Skeletal muscle tissue (tissue), 7 donors: ENCODE measurements around a stretch of chr15.

DNA sequence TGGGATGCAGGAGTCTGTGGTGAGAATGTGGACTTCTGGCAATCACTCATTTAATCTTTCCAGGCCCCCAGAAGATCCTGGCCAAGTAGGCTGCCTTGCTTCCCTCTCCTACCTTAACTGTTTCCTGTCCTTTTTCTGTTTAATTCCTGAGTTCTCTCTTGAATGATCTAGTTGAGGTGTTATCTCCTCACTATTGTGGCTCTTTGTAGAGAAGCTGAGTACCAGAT lies 18.0 kb upstream of the MYO5A start:
- PRO-cap, 3 experiments: no peak in any of the 3 experiments
- RAMPAGE, long total RNA: no peak

- PRO-cap, 3 experiments: no peak in any of the 3 experiments
- RAMPAGE, long total RNA: no peak
- RRBS, 2 experiments: no CpG with 5 or more reads among the region's 10 CpGs
Observed at GRCh38 chr15:52651793-52652458, 27.3 kb downstream of the ATOSA start.

GRCh38 chr15:52657464-52657752 lies 21.8 kb downstream of the ATOSA start:
- PRO-cap, 3 experiments: no peak in any of the 3 experiments
- RAMPAGE, long total RNA: no peak
- RRBS, 2 experiments: no CpG with 5 or more reads among the region's 1 CpG

DNA sequence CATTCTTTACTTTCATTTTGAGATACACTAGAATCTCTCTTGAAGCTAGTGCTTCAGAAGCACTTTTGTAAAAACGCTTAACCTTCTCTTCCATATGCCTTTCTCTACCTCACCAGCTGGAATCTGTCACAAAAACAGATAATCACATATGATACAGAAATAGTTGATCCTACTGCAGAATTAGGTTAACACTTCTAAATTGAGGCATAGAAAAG lies 1.5 kb downstream of the ATOSA start:
- PRO-cap, 3 experiments: no peak in any of the 3 experiments
- RAMPAGE, long total RNA: no peak
- RRBS, 2 experiments: no CpG with 5 or more reads among the region's 1 CpG

GRCh38 chr15:52786479-52787571 lies 3.3 kb downstream of the ONECUT1 start:
- PRO-cap, 3 experiments: no peak in any of the 3 experiments
- RAMPAGE, long total RNA: no peak
- RRBS, 2 experiments: 4 to 5% methylated on average over 20 of the region's 56 CpGs

DNA sequence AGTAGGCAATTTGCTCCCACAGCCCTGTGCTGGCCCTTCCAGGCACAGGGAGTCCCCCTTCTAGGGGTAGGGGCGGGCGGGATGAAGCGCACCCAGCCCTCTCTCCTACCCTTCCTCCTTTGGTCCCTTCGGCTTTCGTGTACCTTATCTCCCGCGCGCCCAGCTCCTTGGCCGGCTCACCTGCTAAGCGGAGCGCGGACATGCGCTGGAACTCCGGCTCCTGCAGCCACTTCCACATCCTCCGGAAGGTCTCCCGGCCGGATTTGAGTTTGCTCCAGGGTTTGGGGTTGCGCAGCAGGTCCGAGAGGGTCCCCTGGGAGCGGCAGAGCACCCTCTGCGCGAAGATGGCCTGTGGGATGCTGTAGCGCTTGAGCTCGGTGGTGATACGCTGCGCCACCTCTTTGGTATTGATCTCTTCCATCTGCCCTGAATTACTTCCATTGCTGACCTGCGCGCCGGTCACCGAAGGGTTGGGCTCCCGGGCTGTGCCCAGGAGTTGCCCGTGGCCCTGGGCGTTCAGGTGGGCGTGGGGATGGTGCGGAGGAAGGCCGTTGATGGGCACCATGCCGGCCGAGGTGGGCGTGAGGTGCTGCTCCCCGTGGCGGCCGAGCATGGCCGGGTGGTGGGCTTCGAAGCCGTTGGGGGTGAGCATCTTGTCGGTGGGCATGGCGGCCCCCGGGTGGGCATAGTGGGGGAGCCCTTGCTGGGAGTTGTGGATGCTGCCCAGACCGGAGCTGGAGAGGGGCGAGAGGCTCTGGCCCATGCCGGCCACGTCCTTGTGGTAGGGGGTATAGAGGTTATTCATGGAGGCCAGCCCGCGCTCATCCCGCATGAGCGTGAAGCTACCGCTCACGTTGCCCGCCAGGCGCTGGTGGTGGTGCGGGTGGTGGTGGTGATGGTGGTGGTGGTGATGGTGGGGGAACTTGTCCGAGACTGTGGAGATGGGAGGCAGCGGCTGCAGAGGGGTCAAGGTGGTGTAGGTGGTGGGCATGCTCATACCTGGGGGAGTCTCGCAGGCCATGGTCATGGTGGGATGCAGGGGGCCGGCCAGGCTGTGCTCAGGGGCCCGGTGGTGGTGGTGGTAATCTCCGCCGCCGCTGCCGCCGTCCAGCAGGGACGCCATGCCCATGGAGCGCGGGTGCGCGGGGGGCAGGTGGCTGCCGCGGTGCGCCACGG lies 1.1 kb downstream of the ONECUT1 start:
- PRO-cap, 3 experiments: no peak in any of the 3 experiments
- RAMPAGE, long total RNA: no peak
- RRBS, 2 experiments: 4 to 5% methylated on average over 25 of the region's 80 CpGs

GRCh38 chr15:53115564-53116058 lies 325.5 kb upstream of the ONECUT1 start:
- PRO-cap, 3 experiments: no peak in any of the 3 experiments
- RAMPAGE, long total RNA: no peak
- RRBS, 2 experiments: no CpG with 5 or more reads among the region's 2 CpGs

DNA sequence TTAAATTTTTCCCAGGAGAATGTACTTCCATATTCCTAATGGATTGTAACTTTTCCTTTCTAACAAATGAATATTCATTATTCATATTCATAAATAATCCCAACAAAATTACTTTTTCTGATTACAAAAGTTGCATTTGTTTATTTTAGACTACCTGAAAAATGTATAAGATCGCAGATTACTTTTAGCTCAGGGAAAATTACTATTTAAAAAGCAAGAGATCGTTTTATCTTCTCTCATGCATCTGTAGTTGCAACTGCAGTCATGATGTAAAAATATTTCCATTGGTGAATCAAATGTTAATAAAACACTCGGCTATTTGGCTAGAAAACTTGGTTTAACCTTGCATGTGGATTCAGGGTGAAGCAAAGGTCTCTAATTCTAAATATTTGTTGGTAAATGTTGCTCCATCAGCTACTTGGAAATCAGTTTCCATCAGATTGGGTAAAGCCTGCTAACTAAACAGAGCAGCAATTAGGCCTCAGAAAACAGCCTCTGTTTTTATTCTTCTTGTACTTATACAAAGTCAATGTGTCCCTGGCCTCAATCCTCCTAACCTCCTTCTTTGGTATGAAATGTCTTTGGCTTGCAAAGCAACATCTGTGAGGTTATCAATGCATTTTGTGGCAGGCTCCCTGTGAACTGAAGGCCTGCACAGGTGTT lies 312.5 kb downstream of the WDR72 start:
- PRO-cap, 3 experiments: no peak in any of the 3 experiments
- RAMPAGE, long total RNA: no peak
- RRBS, 2 experiments: no CpG with 5 or more reads among the region's 3 CpGs

DNA sequence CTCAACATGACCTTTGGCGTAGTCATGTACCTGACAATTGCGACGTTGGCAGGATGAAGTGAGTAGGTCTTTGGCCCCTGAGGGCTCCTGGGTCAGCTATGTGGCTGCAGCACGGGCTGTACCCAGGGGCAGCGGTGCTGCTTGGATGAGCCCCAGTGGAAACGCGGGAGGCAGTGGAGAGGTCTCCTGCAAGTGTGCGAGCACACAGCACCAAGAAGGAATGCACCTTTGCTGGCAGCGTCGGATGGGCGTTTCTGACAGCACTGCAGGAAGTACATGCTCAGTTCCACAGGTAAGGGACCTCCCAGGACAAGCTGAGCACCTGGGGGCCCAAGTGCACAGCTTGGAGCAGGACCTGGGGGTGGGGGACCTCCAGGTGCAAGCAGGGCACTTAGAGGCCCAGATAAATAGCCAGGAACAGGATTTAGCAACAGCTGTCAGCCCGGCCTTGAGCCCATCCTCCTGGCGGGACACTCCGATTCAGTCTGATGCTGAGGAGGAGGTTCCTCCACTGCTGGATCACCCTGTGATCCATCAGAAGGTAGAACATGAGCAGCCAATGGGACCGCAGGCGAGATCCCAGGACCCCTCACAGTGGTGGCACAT lies 67.3 kb upstream of the UNC13C start:
- PRO-cap, 3 experiments: no peak in any of the 3 experiments
- RAMPAGE, long total RNA: no peak
- RRBS, 2 experiments: no CpG with 5 or more reads among the region's 16 CpGs

GRCh38 chr15:54803520-54804028 lies 393.2 kb downstream of the RSL24D1 start:
- PRO-cap, 3 experiments: no peak in any of the 3 experiments
- RAMPAGE, long total RNA: no peak
- RRBS, 2 experiments: no CpG with 5 or more reads among the region's 2 CpGs

GRCh38 chr15:55197281-55197579 lies 489 bp upstream of the RSL24D1 start:
- PRO-cap, 3 experiments: no peak in any of the 3 experiments
- RAMPAGE, long total RNA: no peak
- RRBS, 2 experiments: no CpG with 5 or more reads among the region's 13 CpGs

DNA sequence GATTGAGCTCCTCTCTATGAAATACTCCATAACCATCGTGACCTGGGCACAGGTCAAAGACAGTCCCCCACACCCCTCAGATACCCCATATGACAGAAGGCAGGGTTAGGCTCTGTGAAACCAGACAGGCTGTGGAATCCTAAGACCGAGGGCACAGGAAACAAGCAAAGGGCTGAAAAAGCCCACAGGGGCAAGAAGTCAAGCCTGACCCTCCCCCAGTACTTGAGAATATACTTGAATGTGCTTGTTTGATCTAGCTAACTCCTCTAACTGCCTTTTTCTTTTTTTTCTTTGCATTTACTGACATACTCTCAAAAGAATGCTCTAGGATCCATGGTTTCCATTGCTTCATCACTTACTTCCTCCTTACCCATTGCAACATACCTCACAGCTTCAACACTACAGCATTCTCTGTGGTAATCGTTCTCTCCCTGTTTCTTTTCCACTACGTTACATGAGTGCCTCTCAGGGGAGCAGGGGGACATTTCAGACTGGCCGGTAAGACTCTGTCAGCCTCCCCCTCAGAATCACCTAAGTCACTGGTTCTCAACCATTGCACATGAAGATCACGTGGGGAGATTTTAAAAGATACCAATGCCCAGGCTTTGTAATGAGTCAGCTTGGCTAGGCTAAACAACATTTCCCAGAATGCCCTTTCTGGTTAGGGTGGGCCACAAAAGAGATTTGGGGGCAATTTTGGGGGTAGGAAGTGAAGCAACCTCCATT lies 24.4 kb upstream of the RSL24D1 start:
- PRO-cap, 3 experiments: no peak in any of the 3 experiments
- RAMPAGE, long total RNA: no peak
- RRBS, 2 experiments: no CpG with 5 or more reads among the region's 6 CpGs

DNA sequence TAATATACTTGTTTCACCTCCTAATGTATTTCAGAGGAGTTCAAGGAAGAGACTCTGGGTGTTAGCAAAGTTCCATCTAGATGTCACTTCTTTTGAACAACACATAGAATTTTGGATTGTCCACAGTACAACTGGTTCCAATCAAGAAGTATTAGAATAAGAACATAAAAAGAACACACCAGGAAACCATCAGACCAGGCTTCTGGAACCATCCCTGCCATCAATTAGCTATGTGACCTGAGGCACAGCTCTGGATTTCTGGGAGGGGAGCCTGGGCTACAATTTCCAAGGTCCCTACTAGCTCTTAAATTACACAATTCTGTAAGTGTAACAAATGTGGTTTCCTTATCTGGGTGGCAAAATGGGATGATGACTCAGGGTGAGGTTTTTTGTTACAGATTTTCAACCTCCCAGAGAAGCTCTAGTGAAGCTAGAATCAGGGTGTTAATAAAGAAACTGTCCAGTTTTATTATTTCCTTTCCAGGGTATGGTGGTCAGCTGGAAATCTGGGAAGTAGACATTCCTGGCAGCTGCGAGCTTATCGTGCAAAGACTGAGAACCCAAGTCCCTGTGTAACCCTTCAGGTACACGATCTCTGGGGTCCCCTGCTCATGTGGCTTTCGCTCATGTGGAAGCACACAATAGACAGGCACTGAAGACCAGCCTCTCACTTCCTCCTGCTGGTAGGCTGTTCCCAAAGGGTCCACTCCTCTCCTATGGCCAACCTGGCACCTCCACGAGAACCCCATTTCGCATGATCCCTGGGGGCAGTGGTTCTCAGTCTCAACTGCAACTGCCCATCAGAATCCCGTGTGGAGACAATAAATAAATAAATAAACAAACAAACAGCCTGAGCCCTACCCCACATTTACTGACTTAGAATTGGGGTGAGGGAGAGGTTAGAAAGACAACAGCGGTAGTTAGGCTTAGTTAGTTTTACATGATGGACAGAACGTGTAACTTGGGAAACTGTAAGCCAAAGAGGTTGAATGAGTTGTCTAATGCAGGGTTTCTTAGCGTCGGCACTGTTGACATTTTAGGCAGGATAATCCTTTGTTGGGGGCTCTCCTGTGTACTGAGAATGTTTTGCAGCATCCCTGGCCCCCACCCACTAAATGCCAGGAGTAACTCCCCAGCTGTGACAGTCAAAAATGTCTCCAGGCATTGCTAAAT lies 7.1 kb downstream of the RAB27A start:
- PRO-cap, 3 experiments: no peak in any of the 3 experiments
- RAMPAGE, long total RNA: no peak
- RRBS, 2 experiments: no CpG with 5 or more reads among the region's 11 CpGs

- PRO-cap, 3 experiments: peak in 2 of 3 experiments; most common plus-strand start chr15:55589206 (in 1); most common minus-strand start chr15:55588917 (in 2)
- RAMPAGE, long total RNA: no peak
- RRBS, 2 experiments: no CpG with 5 or more reads among the region's 37 CpGs
Observed at GRCh38 chr15:55588706-55589379, 698 bp upstream of the PYGO1 start.

GRCh38 chr15:55742175-55742464 lies 832 bp downstream of the PRTG start:
- PRO-cap, 3 experiments: no peak in any of the 3 experiments
- RAMPAGE, long total RNA: no peak
- RRBS, 2 experiments: 3% methylated on average over 3 of the region's 20 CpGs

- PRO-cap, 3 experiments: no peak in any of the 3 experiments
- RAMPAGE, long total RNA: no peak
- RRBS, 2 experiments: no CpG with 5 or more reads among the region's 5 CpGs
Observed at GRCh38 chr15:55969577-55970130, 23.8 kb downstream of the NEDD4 start.

GRCh38 chr15:55992868-55993476 lies 440 bp downstream of the NEDD4 start:
- PRO-cap, 3 experiments: peak in 3 of 3 experiments; most common plus-strand start chr15:55993383 (in 1); most common minus-strand start chr15:55993154 (in 1)
- RAMPAGE, long total RNA: no peak
- RRBS, 2 experiments: 1 to 2% methylated on average over 14 to 16 of the region's 51 CpGs

- PRO-cap, 3 experiments: no peak in any of the 3 experiments
- RAMPAGE, long total RNA: no peak
- RRBS, 2 experiments: no CpG with 5 or more reads among the region's 5 CpGs
Observed at GRCh38 chr15:56464403-56464684, 593 bp downstream of the MNS1 start.

GRCh38 chr15:56732532-56733093 lies 696 bp downstream of the ZNF280D start:
- PRO-cap, 3 experiments: peak in 3 of 3 experiments; most common minus-strand start chr15:56733007 (in 3)
- RAMPAGE, long total RNA: no peak
- RRBS, 2 experiments: no CpG with 5 or more reads among the region's 17 CpGs

GRCh38 chr15:56886866-56887999 lies 31.2 kb upstream of the TCF12 start:
- PRO-cap, 3 experiments: peak in 3 of 3 experiments; most common plus-strand start chr15:56887343 (in 2); most common minus-strand start chr15:56887109 (in 2)
- RAMPAGE, long total RNA: no peak
- RRBS, 2 experiments: 2% methylated on average over 41 to 46 of the region's 80 CpGs